BJ (cell line): Measurements from ENCODE around the gene ABHD15.

- CAGE, long polyA plus RNA = no peak
- RRBS = no CpG with 5 or more reads among the region's 1 CpG
These were observed 68.6 kb downstream of the ABHD15 start for GRCh38 chr17:29498254-29498583.

- CAGE, long polyA plus RNA = no peak
- RRBS = no CpG with 5 or more reads among the region's 2 CpGs
These were observed 20.4 kb downstream of the ABHD15 start for GRCh38 chr17:29546071-29547200.

DNA sequence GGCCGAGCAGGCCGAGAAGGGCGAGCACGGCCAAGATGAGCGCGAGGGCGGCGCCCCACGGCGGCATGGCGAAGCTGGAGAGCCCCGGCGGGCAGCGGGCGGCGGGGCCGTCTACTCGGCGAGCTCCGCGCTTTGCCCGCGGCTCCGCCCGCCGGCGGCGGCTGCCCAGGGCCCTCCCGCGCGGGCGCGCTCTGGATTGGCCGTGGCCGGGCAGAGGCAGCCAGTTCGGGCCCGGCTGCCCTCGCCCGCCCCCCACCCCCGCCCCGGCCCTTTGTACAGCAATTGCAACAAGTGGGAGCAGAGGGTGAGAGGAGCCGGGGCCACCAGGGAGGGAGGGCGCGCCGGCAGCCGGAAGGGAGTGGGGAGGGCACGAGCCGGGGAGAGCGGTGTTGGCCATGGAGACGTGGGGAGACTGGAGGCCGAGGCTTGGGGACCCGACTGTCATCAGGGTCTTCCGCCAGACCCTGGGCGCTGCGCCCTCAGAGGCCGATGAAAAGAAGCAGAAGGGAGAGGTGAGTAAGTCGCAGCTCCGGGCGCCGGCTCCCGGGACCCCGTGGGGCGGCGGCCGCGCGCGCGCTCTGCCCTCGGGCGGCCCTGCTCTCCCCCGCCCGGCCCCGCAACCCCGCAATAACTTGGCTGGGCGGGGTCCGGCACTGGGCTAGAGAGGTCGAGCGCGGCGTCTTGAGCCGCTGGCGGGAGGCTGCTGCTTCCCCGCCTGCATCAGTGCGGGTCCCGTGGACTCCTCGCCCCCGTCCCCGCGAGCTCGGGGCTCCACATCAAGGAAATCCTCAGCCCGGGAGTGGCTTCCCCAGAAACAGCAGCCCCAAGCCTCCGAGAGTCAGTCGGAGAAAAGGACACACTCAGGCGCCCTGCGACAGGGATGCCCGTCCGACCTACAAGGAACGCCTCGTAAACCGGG, at the start of gene ABHD15:
TSS of gene ABHD15 (minus strand) at position 138 of the 919 bp plus-strand sequence.
- CAGE, long polyA plus RNA = no peak
- RRBS = 1% methylated on average over 50 of the region's 101 CpGs

- CAGE, long polyA plus RNA = no peak
- RRBS = no CpG with 5 or more reads among the region's 5 CpGs
These were observed 761 bp downstream of the TP53I13 start for GRCh38 chr17:29569315-29569608.

DNA sequence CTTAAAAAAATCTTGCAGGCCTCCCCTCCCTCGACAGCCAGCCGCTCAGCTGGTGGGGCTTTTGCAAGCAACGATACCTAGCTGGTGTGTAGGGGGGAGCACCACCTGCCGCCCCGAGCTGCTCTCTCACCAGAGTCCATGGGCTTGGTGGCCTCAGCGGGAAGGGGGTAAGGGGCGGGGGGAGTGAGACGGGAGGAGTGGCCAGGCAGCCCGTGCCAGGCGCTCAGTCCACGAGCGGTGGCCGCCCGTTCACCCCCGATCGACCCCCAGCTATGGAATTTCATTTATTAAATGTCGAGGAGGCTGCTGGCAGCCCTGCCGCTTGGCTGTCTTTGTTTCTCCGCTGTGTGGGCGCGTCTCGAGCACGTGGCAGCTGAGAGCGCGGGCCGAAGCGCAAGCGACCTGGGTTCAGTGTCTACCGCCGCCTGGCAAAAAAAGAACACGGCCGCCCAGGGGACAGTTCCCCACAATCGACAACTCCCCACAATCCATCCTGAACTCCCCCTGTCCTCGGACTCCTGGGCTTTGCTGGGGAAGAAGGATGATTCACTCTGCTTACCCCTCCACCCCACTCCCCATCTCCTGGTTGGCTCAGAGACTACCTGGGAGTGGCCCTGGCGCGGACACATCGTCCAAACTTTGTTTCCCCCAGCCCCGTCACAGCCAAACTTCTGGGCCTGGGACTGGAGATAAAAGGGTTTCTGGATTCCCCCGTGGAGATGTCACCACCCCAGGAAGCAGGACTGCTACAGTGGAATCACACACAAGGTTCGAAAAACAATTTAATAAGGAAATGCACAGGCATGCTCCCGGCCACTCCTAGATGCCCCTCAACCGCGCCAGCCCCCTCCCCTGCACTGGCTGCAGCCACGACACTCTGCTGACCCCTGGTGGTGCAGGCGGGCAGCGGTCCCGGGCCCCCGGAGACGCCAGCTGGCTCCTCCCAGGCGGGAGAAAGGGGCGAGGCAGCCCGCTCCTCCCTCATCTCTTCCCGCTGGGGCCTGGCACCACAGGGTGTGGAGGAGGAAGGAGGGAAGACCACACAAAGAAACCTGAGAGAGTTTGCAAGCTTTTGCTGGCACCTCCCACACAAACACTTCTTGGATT, 1.6 kb upstream of the ANKRD13B start:
- CAGE, long polyA plus RNA = no peak
- RRBS = 2% methylated on average over 6 of the region's 53 CpGs

GRCh38 chr17:29611785-29612678, 10.7 kb downstream of the CORO6 start:
- CAGE, long polyA plus RNA = no peak
- RRBS = 97% methylated on average over 7 of the region's 45 CpGs

GRCh38 chr17:29631062-29631650, 8.4 kb upstream of the CORO6 start:
- CAGE, long polyA plus RNA = no peak
- RRBS = no CpG with 5 or more reads among the region's 10 CpGs

- CAGE, long polyA plus RNA = no peak
- RRBS = no CpG with 5 or more reads among the region's 7 CpGs
These were observed 44.8 kb upstream of the CORO6 start for GRCh38 chr17:29667396-29667979.

DNA sequence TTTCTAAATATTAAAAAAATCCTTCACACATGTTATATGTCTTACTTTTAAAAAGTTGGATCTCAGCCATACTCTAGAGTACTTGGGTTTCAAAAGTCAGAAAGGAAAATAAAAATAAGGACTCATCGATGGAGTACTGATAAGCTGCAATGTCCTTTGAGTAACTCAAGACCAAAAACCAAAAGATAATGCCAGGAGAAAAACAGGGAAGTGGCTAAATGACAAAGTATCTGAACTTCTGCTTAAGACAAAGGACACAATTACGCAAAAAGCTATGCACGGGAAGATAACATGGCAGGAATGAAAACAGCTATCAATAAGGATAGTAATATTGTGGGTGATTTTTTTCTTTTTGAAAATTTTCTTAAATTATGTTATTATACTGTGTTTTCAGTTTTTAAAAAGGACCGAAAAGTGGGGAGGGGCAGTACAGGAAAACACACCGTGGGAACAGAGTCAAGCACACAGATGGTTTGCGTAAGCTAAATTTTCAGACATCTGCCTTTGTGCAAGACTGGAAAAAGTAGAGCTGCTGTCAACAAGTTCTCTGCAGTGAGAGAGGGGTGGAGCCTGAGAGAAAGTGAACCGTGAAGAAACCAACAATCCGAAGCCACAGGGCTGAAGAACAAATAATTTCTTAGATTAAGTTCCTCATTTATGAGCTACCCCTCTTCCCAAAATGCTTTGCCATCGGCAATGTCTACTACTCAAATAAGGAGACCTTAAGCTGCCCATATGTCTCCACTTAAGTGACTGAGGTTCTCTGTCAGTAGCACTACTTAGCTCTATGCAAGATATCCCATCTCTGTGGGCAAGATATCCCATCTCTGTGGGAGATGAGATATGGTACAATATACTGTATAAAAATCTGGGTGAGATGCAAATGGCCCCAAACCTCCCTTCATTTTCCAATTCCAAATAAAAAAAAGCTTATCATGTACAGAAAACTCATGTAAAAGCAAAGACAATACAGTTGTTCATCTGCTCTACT, 99.9 kb upstream of the CORO6 start:
- CAGE, long polyA plus RNA = no peak
- RRBS = no CpG with 5 or more reads among the region's 9 CpGs

- CAGE, long polyA plus RNA = no peak
- RRBS = no CpG with 5 or more reads among the region's 4 CpGs
These were observed 130.0 kb upstream of the CORO6 start for GRCh38 chr17:29752626-29753213.

DNA sequence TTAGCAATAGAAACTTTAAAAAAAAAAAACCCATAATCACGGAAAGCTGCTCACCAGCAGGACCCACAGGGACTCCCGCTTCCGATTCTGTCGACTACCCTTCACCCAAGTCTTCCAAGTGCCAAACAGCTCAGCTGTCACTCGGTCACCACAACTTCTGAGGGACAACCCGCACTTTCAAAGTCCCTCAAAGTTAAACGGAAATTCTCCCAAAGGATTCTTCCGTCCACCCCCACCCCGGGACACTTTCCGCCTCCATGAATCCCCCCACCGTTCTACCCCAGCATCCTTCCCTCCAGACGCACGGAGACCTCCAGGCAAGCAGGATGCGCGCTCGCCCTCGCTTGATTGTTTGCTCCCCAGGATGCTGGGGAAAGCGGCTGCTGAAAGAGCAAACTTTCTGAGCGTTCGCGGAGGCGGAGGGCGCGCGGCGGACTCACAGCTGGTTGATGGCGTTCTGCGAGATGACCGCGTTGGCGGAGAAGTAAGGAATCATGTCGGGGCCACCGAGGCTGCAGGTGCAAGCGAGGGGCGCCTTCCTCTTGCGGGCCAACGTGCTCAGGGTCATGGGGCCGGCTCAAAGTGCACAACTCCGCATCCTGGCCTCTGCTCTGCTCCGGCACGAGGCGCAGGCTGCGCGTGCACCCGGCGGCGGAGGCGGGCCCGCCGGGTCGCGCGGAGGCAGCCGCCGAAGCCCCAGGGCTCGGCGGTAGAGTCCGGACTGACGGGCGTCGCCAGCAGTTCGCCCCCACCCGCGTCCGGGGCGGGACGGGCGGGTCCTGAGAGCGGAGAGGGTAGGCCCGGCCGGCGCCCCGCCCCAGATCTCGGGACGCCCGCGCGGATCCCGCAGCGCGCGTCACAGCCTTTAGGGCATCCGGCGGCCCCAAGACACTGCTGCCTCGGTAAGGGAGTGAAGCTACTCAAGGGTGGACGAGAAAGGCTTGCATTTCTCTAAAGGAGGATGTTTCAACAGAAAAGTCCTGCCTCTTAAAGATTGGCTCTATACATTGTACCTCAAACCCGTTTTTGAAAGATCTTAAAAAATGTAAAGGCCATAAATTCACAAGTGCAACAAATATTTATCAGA, 138.3 kb upstream of the CORO6 start:
- CAGE, long polyA plus RNA = no peak
- RRBS = 2% methylated on average over 34 of the region's 87 CpGs

- CAGE, long polyA plus RNA = no peak
- RRBS = no CpG with 5 or more reads among the region's 9 CpGs
These were observed 94.6 kb downstream of the SSH2 start for GRCh38 chr17:29835298-29836030.

DNA sequence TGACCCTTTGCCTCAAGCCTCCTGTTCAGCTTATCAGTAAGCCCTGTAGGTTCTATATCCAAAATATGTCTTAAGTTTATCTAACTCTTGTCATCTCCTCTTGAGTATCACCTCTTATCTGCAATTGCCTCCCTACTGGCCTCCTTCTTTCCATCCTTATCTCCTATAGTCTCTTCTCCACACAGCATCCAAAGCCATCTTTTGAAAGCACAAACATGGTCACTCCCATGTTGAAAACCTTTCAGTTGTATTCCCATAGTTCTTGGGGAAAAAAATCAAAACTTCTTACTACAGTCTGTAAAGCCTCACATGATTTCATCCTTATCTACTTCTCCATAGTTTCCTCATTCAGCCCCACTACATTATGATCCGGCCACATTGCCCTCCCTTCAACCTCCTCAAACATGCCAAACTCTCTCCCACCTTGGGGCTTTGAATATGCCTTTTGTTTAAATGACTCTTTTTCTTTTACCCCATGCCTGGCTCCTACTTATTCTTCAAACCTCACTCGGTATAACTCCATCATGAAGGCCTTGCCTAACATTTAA, 54.6 kb downstream of the SSH2 start:
- CAGE, long polyA plus RNA = no peak
- RRBS = no CpG with 5 or more reads among the region's 2 CpGs

GRCh38 chr17:29917294-29917681, 12.7 kb downstream of the SSH2 start:
- CAGE, long polyA plus RNA = no peak
- RRBS = no CpG with 5 or more reads among the region's 1 CpG

DNA sequence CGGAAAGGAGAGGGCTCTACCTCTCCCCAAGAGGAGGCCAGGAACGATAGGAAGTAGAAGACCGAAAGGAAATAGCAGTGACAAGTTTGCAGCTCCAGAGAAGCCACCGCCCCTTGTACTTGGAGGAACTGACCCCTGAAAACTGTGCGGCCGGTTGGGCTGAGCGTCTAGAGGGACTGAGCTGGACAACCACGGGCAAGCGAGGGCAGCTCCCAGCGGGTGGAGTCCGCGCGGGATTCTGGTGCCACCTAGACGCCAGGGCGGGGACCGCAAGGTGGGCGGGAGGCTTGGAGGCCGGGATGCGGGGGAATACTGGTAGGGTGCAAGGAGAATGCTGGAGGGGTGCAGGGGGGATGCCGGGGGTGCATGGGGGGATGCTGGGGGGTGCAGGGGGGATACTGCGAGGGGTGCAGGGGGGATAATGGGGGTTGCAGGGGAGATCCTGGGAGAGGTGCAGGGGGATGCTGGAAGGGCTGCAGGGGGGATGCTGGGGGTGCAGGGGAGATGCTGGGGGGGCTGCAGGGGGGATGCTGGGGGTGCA, 1.4 kb upstream of the SLC6A4 start:
- CAGE, long polyA plus RNA = no peak
- RRBS = 7% methylated on average over 3 of the region's 21 CpGs

GRCh38 chr17:30285281-30285980, 6.3 kb downstream of the BLMH start:
- CAGE, long polyA plus RNA = no peak
- RRBS = no CpG with 5 or more reads among the region's 10 CpGs

GRCh38 chr17:30599535-30600264, 122.5 kb downstream of the GOSR1 start:
- CAGE, long polyA plus RNA = no peak
- RRBS = 0% methylated on average over 2 of the region's 23 CpGs

DNA sequence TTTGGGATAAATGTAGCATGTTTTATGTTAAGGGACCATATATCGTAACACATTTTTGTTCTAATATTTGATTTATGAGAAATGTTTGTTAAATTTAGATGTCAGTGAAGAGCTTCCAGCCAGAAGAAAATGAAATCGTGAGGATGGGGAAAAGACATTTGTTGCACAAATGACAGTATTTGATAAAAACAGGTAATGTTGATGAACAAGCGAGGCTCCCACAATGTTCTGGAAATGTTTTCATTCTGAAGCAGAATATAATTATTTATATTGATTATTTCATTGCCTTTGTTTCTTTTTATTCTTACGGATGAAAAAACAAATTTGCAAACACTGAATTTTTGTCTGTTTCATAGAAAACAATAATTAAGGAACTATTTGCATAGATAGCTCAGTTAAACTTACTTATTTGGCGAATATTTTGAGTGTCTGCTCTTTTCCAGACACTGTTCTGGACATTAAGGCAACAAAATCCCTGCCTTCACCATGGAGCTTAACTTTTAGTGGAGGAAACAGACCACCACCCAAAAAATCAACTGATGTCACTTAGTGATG, 54.6 kb downstream of the CRLF3 start:
- CAGE, long polyA plus RNA = no peak
- RRBS = no CpG with 5 or more reads among the region's 5 CpGs

DNA sequence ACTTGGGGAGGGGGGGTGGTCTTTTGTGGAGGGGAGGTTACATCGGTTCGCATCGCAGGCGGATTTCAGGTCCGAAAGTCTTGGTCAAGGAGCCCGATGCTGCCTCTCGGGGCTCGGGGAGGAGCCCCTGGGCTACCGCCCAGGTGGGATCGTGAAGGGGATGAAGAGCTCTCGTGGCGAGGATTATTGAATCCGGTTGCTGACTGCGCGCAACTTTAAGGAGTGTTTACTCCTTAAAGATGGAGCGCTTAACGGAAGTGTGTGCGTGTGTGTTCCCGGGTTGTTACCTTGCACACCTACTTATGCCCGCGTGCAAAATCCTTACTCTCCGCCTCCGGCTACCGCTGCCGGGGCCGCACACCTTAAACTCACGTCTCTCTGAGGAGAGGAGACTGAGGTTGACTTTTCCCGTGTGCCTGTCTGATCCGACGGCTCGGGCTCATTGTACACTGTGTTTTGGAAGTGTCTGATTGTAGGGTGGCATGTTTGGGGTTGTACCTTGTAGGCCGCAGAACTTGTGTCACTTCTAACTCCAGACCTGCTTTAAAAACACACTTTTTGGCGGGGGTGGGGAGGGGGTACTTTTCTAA, 38.3 kb downstream of the RNF135 start:
- CAGE, long polyA plus RNA = no peak
- RRBS = 55% methylated on average over 7 of the region's 33 CpGs

DNA sequence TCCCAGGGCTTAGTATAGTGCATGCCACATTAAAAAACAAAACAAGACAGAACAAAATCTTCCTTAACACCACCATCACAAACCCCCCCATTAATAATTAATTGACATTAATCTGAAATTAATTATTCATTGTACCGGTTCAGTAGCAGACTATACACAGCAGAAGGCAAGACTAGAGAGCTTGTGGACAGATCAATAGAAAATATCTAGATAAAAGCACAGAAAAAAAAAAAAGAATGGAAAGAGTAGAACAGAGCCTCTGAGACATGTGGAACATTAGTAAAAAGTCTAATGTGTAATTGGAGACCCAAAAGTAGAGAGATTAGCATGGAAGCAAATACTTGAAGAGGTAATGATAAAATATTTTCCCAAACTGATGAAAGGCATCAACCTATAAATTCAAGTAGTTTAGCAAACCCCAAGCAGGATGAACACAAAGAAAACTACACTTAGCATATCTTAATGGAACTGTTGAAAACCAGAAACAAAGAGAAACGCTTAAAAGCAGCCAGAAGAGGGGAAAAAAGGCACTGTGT, 16.3 kb downstream of the NF1 start:
- CAGE, long polyA plus RNA = no peak
- RRBS = no CpG with 5 or more reads among the region's 2 CpGs